ENCODE results near the gene CMTM5.

DNA sequence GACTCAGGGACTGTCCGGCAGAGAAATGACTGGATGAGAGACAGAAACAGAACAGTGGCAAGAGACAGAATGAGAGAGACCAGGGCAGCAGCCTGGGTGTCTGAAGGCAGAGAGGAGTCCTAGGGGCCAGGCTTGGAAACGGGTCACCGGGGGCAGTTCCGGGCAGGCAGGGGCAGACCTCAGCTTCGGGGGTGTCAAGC lies 899 bp downstream of the CDH24 start:
- PRO-cap, result no peak

- PRO-cap, result no peak
Observed at GRCh38 chr14:23071908-23072789, 14.8 kb upstream of the CDH24 start.

DNA sequence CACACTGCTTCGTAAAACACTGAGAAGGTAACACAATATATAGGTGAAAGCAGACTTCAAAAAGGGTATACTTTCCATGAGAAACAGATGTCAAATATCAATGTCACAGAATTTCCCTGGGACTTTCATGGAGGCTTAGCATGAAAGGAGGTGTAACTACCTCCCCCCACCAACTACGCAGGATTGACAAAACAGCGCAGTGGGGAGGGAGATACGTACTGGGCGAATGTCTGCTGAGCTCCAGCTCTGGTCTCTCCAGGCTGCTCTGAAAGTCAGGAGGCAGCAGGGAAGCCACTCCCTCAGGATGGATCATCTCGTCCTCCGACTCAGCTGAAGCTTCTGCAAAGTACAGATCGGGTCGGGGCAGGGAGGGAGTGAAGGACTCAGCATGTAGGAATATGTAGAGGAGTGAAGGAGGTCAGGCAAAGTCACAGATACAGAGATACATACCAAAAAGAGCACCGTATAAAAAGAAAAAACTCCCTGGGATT lies 5.1 kb downstream of the ACIN1 start:
- PRO-cap, result no peak

GRCh38 chr14:23302057-23302592 lies 534 bp downstream of the PPP1R3E start:
- PRO-cap, result bidirectional peak, plus-strand start at chr14:23302498, minus-strand start at chr14:23302441

DNA sequence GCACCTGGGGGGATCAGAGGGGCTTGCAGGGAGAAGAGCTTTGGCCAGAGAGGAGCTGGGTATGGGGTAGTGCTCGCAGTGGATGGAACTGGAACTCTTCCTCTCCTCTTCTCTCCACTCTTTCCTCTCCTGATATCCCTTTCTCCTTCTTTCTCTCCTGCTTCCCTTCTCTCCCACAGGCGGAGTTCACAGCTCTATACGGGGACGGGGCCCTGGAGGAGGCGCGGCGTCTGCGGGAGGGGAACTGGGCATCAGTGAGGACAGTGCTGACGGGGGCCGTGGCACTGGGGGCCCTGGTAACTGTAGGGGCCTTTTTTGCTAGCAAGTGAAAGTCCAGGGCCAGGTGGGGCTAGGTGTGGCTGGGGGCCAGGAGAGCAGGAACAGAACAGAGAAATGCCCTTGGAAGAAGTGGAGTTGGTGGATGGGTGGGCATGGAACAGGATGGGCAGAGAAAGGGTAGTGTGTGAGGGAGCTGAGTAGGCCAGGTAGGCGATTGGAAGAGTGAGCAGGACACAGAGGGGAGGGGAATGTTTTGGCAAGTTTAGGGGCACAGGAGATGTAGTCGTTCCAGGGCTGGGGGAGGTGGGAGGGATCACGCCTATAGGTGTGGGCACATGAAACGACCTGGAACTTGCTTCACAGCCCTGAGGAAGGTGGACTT lies 2.1 kb downstream of the BCL2L2 start:
- PRO-cap, result no peak

DNA sequence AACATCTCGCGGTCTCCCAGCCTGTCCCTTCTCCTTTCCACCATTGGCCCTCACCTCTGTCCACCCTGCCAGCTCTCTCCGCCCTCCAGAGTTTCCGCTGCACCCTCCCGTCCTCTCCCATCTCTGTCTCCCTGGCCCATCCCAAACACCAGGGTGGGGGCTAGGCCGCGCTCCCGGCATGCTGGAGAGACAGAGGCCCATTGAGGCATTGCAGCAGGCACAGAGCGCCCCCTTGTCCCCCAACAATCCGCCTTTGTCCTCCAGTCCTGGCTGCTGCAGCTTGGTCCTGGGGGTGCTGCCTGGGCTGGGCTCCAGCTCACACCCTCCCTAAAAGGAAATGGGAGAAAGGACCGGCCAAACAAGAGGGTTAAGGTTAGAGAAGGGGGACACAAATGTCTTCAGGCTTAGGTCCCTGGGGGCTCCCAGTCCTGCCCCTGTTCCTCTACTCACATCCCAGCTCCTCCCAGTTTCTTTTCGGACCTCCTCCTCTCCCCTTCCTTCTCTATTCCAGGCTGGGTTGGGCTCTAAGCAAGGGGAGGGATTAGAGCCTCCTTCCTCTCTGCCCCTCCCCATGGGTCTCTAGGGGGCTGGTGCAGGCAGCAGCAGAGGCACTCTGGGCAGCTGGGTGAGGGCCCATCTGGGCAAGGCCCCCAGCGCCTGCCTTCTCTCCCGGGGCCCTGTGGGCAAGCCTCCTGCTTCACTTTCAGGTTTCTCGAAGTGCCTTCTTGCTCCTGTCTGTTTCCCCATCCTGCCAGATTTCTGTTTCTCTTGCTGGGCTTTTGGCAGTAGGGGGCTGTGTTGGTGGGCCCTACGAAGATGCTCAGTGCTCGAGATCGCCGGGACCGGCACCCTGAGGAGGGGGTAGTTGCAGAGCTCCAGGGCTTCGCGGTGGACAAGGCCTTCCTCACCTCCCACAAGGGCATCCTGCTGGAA lies at the start of gene CMTM5:
TSS of gene CMTM5 (plus strand) at position 611 of the 933 bp plus-strand sequence.
- PRO-cap, result bidirectional peak, plus-strand start at position 263 of the sequence, minus-strand start at position 58 of the sequence

GRCh38 chr14:23421494-23422010 lies 13.5 kb upstream of the MYH6 start:
- PRO-cap, result no peak

DNA sequence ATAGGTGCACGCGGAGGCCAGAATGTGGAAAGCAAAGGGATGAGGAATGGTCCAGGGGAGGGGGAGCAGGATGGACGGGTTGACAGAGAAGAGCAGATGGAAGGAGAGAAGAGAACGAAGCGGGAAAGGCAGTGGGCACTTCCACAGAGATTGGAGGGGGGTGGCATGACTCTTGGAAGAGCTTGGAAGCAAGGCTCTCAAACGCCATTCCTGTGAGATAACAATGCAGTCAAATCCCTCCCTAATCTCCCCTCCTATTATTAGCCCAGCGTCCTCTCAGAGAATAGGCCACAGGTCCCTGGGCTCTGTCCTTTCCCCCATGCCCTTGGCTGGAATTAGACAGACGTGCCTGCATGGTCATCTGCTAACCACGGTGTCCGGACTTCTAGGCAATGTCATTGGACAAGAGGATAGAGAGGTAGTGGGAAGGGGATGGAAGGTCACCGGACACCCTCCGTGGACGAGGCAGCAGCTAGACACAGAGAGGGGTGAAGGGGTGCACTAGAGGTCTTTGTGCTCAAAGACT lies 7.9 kb upstream of the MYH7 start:
- PRO-cap, result no peak

DNA sequence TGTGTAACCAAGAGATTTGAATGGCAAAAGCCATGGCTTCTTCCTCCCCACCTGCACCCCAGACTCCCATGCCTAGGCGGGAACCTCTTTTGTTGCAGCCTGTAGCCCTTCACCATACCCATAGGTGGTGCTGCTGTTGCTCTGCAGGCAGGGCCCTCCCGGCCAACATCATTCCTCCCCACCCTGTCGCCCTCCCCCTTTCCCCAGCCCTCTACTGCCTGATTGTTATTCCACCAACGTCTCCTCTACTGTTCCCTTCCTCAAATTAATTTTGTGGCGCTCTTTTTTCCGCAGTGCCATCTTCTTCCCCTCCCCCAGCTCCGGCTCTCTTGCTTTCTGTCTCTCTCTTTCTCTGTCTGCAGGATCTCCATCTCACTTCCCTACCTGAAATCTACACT lies 13.8 kb downstream of the NGDN start:
- PRO-cap, result no peak

- PRO-cap, result no peak
Observed at GRCh38 chr14:23537078-23537737, 14.4 kb downstream of the ZFHX2 start.

DNA sequence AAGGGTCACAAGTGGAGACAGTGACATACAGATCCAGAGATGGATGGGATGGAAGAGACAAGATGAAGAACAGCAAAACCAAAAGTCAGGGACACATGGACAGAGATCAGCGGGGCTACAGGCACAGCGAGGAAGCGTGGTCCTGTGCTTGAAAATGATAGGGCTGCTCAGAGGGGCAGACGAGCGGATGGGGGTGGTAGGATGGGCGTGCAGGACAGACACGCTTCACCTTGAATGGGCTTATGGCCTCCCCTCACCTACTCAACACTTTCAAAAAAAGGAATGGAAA lies 1.1 kb downstream of the ZFHX2 start:
- PRO-cap, result no peak

DNA sequence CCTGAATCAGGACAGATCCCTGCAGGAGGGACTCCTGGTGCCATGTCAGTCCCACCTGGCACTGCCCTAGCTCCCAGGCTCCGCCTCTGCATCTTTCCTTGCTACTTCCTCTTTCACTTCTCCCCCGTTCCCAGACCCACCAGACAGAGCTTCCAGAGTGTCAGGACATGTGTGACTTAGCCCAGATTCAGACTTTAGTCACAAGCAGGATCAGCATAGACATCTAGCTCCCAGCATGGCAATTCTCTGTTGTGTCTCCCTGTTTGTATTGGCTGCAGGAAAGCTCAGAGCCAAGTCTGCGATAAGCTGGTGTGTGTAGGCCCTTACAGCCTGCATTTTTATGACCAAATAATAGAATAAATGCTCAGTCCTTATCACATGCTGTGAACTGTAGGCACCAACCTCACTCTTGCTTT lies 5.7 kb downstream of the DHRS2 start:
- PRO-cap, result no peak

- PRO-cap, result no peak
Observed at GRCh38 chr14:23646023-23646369, 9.8 kb downstream of the DHRS2 start.

DNA sequence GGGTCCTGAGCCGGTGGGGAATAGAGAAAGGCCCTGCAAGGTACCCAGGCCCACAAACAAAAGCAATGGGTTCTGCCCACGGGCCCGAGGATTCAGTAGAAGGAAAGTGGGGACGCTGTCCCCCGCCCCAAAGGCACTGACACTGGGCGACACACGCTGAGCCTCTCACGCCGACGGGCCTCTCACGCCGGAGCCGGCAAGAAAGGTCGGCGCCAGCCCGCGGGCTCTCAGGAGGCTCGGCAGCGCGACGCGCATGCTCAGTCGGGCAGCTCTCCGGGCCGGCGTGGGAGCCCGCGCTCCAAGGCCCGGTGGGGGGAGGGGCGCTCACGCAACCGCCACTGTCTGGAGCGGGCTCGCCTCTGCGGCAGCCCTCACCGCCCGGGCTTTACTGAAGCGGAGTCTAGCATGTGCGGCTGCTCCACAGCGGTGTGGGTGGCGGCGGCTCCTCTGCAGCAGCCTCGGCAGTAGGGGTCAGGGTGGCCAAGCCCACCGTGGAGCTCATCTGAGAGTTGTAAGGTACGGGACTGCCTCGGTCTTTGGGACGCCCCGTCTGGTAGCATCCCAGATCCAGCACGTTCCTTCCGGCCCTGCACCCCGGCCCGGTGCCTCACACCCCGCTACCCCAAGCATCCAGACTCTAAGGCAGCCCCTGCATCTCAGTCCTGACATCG lies 16.2 kb downstream of the DHRS4 start:
- PRO-cap, result bidirectional peak, plus-strand start at position 335 of the sequence, minus-strand start at position 201 of the sequence

- PRO-cap, result no peak
Observed at GRCh38 chr14:24136316-24136669, 299 bp downstream of the PSME1 start.

GRCh38 chr14:24147902-24148569 lies 738 bp downstream of the RNF31 start:
- PRO-cap, result no peak

DNA sequence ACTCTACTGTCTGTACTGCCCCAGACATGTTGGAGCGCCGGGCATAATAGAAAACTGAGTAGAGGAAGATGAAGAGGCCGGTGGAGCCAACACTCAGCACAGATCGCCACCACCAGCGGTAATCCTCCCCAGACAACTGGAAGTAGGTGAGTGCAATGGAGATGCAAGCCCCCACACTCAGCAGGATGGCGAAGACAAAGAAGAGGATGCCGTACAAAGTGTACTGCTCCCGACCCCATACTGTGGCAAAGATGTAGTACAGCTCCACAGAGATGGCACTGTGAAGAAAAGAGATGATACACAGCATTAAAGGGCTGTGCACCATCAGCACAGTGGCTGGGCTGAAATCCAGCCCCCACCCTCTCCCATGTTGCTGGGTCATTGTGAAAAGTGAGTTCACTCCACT lies 918 bp upstream of the IPO4 start:
- PRO-cap, result no peak

DNA sequence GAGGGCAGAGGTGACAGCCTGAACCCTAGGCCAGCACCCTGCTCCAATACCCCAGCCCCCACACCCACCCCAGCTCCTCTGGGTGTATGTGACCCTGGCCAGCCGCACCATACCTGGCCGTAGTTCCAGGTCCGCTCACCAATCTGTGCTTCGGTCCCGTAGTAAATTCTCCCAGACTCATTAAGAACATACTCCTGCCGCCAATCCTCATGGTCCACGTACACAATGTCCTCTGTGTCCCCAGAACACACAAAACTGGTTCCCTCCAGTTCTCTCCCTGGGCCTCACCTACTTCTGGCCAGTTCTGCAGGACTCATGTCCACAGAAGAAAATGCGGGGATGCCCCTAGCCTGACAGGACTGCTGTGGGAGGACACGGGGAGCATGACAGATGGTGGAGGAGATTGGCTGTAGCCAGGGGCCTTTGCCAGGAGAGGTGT lies 3.1 kb downstream of the TGM1 start:
- PRO-cap, result no peak

- PRO-cap, result no peak
Observed at GRCh38 chr14:24296502-24297228, 2.9 kb downstream of the DHRS1 start.

GRCh38 chr14:24315097-24315777 lies 3.9 kb downstream of the LTB4R start:
- PRO-cap, result no peak

All from neural crest cell (in vitro differentiated cells).